Karpas-422 (cell line): ENCODE measurements around a stretch of chr3.

DNA sequence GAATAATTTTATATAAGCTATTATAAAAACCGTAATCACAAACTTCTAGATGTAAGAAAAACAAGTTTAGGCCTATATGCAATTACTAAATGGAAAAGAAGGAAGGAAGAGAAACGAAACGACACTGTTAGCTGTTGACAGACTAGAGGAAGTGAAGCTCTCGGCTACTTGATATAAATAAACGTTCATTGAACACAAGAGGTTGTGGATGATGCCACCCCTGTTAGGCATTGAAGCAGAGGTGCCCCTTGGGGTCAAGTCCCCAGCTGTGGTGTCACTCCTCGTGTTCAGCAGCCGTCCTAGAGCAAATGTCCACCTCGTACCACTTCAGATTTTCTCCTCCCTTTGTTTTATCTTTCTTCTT, 146.5 kb upstream of the UBE2E1 start:
- PRO-cap, result no peak
- RAMPAGE, long total RNA, result no peak

DNA sequence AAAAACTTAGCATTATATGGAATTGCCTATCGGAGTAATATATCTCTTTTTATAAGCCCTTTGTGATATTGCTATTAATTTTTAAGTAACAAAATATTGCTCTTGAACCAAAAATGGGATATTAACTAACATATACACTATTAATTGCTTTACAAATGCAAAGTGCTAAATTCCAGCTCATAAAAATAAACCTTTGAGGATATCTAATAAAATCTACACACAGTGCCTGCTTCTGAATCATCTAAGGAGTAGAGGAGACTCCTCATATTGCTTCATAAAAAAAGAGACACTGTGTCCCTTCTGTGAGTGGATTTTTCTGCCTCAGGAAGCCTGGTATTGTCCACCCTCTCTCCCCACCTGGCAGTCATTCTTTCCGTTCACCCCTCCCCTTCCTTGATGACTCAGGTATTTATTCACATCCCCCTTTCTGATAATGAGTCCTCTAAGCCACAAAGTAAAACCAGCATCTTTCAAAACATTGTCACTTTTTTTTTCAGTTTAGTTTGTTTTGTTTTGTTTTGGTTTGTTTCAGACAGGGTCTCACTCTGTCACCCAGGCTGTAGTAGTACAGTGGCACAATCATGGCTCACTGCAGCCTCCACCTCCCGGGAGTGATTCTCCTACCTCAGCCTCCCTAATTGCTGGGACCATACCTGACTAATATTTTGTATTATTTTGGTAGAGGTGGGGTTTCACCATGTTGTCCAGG, 65.3 kb upstream of the UBE2E1 start:
- PRO-cap, result no peak
- RAMPAGE, long total RNA, result no peak

- PRO-cap, result unidirectional peak, minus-strand start at chr3:23811359
- RAMPAGE, long total RNA, result no peak
These were observed 5.6 kb downstream of the UBE2E1 start for GRCh38 chr3:23811293-23811832.

GRCh38 chr3:24018701-24019152, 73.6 kb downstream of the NR1D2 start:
- PRO-cap, result no peak
- RAMPAGE, long total RNA, result no peak

GRCh38 chr3:24042187-24043291, 97.5 kb downstream of the NR1D2 start:
- PRO-cap, result no peak
- RAMPAGE, long total RNA, result no peak

DNA sequence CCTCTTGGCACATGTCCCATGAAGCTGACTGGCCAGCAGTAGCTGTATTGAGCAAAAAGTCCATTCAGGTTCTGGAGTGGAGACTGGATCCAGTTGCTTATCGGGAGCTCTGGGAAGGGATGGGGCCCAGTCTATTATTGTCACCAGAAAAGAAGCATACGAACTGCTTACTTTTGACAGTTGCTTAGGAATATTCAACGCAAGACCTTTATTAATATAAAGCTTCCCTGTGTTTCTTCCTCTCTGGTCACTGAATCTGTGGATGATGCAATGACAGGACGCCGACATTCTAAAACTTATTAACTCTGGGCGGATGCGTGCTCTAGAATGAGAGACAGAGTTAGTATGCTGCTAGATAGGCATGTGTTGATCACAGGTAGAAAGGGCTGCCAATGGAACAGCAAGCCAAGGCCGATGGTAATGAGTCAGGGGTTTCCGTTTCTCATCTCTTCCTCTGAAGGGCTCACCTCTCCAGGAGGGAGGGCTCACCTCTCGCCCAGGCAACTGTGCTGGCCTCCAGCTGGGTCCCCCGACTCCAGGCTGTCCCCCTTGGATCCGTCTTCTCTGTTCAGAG, 155.9 kb downstream of the NR1D2 start:
- PRO-cap, result no peak
- RAMPAGE, long total RNA, result no peak

DNA sequence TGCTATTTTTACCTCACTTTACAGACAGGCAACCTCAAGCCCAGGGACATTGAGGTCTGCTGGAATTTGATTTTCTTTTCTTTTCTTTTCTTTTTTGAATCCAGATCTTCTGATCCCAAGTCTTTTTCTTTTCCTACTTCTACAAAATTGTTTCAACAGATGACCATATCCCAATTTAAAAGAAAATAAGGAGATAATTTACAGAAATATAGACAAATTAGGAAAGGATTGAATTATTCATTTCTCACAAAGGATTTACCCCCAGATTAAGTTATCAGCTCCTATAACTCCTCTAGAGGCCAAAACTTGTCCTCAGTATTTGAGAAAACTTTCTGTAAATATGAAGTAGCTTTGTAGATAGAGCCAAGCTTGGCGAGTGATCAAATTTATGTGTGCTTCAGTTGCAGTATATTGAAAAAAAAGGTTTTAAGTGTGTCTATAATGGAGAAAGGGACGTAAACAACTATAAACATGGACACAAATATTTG, 118.9 kb downstream of the THRB start:
- PRO-cap, result no peak
- RAMPAGE, long total RNA, result no peak

- PRO-cap, result no peak
- RAMPAGE, long total RNA, result no peak
These were observed 325.3 kb upstream of the THRB start for GRCh38 chr3:24820019-24820344.

DNA sequence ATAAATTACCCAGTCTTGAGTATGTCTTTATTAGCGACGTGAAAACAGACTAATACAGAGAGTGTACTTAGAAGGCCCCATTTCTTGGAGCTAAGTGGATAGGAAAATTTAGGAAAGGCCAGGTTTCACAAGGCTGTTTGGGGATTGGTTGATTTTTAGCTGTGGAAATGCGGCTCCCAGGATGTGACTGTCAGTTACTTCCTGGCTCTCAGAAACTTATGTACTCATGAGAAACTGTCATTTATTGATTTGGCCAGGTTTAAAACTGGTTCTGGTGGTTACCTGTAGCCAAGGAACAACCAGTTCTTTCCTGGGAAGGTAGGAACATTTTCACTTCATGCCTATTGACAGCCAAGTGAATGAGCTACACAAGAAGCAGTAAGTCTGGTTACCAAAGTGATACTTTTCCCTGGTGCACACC, 39.9 kb downstream of the NEK10 start:
- PRO-cap, result no peak
- RAMPAGE, long total RNA, result no peak

DNA sequence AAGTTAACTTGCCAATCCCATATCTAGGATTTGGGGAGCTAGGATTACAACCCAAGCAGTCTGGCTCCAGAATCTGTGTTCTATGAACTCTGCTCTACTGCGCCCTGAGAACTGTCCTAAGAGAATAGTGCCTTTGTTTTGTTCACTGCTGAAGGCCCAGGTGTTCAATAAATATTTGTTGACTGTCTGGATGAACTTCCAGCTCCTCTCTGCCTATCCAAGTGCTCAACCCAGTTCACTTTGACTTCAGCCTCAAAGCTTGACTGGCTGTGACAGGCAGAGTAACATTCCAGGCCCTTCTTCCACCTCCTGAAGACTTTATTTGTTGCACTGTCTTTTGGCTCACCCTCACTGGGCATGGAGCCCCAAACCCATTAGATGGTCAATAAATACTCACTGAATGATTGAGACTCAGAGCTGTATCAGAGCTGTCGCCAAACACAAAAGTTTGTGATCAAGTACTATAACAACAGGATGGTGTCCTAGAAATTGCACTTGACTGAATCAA, 2.9 kb downstream of the NEK10 start:
- PRO-cap, result no peak
- RAMPAGE, long total RNA, result no peak

DNA sequence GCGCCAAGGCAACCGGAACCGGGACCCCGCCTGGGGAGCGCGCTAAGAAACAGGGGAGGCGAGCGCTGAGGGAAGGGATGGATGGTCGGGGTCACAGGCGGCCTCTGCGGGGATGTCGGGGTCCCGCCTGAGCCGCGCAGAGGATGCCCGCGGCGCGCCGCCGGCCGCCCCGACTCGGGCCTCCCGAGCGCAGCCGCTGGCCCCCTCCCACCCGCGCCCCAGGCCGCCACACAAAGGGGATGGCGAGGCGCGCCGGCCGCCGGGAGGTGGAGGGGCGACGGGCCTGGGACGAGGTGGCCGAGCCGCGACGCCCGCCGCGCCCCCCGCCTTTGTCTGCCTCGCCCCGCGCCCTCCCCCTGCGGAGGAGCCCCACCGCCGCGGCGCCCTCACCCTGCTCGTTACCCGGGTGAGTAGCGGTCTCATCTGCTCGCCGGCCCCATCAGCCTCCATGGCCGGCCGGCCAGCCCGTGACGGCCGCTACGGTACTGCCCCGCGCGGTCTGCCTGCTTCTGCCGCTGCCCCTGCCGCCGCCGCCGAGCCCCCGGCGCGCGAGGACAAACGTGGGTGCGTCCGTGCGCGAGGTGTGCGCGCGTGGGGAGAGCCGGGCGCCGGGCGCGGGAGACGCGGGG, 393 bp downstream of the SLC4A7 start:
- PRO-cap, result no peak
- RAMPAGE, long total RNA, result no peak

DNA sequence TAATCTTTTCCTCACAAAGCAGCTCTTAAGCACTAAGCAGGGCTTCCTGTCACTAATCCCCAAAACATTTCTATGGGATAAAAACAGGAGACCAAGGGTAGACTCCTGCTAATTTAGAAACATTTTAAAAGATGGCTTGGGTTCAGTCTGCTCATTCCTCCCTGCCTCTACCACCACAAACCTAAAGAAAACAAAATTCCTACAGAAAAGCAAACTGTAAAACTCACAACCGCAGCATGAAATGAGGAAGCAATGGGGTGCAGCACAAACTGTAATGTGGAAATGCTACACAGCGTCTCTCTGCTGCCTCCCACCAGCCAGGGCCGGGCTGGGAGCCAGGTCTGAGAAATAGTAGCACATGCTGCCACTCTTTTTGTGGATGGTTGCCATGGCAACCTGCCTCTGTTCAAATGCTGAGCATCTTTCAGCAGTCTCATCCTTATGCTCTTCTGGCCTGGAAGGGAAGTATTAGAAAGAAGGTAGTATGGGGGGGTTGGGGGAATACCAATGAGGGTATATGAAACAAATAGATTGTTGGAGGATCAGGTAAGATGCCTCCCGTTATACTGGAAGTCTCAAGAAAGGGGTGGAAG, 55.4 kb downstream of the EOMES start:
- PRO-cap, result no peak
- RAMPAGE, long total RNA, result no peak

DNA sequence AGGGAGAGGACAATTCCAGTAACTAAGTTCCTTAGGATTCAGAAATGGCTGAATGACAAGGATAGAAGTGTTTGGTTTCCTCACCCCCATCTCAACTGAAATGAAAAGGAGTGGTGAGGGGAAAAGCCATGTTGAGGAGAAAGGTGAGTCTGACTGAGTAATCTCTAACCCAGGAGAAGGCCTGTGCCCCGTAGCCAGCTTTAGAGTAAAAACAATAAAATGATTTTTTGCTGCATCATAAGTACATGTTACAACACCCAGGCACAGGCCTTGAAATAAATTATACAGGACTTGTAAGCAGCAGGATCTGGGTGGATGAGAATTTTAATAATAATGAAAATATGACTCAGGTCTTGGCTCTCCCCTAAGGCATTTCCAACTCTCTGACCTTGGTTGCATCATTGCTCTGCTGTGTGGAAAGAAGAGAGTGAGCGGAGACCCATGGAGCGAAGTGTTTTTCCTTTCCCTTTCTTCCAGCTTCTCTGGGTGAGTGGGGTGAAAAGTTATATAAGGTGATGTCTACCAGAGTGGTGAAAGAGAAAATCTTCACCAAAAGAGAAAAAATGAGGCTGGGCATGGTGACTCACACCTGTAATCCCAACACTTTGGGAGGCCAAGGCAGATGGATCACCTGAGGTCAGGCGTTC, 44.6 kb downstream of the EOMES start:
- PRO-cap, result no peak
- RAMPAGE, long total RNA, result no peak

DNA sequence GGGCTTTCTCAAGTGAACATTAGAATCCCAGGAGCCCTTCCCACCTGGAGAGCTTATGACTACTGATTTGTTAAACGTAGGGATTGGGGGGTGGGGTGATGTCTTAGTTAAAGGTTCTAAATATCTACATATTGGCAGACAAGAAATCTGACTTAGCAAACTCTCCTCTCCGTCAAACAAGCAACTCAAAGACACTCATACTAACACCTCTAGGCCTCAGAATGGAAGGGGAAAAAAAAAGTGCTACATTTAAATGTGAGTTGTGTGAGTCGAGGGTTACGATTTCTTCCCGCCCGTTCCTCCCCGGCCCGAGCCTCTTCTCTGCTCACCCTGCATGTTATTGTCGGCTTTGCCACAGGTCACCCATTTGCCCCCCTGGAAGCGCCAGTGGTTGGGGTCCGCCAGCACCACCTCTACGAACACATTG, 2.3 kb downstream of the EOMES start:
- PRO-cap, result no peak
- RAMPAGE, long total RNA, result no peak

DNA sequence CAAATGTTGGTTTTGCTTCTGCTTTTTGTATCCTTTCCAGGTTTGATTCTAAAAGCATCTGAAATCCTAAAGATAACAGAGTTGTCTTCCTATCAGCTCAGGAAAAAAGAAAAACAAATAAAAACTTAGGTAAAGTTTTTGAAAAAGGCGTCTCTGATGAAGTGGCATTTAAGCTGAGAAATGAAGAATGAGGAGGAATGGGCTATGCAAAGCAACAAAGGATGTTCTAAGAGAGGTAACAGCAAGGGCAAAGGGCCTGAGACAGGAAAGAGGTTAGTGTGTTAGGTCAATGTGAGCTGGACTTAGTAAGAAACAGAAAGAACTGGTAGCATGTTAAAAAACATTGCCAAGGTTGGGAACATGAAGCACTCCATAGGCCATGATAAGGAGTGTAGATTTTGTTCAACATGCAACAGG, 104.6 kb upstream of the CMC1 start:
- PRO-cap, result no peak
- RAMPAGE, long total RNA, result no peak

DNA sequence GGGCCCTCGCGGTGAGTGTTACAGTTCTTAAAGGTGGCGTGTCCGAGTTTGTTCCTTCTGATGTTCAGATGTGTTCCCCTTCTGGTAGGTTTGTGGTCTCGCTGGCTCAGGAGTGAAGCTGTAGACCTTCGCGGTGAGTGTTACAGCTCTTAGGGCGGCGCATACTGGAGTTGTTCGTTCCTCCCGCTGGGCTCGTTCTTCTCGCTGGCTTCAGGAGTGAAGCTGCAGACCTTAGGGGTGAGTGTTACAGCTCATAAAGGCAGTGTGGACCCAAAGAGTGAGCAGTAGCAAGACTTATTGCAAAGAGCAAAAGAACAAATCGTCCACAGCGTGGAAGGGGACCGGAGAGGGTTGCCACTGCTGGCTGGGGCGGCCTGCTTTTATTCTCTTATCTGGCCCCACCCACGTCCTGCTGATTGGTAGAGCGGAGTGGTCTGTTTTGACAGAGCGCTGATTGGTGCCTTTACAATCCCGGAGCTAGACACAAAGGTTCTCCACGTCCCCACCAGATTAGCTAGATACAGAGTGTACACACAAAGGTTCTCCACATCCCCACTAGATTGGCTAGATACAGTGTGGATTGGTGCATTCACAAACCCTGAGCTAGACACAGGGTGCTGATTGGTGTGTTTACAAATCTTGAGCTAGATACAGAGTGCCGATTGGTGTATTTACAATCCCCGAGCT, 41.8 kb upstream of the CMC1 start:
- PRO-cap, result no peak
- RAMPAGE, long total RNA, result no peak

GRCh38 chr3:28337660-28338147, 10.8 kb upstream of the ZCWPW2 start:
- PRO-cap, result no peak
- RAMPAGE, long total RNA, result no peak

DNA sequence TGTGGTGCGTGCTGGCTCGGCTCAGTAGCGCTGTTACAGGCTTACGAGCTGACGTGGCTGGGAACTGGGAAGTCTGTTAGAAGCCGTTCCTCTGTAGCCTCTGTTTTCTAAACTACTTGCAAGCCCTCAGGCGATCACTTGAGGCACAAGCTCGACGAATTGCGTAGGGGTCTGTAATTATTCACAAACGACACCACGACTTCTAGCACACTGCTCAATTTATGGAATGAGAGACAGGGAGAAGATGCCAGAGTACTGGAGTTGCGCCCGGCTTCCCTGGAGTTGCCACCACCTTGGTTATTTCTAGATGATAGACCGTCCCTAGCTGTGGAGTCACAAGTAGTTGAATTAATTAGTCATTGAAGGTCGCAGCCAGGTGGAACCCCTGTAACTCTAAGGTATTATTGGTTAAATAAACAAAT, 698 bp upstream of the AZI2 start:
- PRO-cap, result no peak
- RAMPAGE, long total RNA, result no peak

DNA sequence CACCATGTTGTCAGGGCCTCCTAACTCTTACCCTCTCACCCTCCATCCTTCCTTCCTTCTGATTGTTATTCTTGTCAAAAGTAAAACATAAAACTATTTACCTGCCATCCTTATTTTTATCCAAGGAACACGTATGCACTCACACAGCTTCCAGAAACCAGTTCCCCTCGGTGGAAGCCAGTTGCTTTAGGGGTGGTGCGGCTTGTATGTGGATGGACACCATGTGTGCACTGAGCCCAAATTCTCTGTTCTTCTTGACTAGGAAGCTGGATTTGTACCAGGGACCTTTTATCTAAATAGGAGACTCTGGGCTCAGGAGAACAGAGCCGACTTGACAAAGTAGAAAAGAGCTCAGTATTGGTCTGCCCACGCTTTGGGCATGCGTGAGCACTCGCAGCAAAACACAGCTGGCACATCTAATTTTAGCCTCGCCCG, 1.2 kb upstream of the RBMS3 start:
- PRO-cap, result no peak
- RAMPAGE, long total RNA, result no peak

- PRO-cap, result no peak
- RAMPAGE, long total RNA, result no peak
These were observed 207.4 kb downstream of the RBMS3 start for GRCh38 chr3:29488194-29488711.